ENCODE data around the gene CLDN3.

DNA sequence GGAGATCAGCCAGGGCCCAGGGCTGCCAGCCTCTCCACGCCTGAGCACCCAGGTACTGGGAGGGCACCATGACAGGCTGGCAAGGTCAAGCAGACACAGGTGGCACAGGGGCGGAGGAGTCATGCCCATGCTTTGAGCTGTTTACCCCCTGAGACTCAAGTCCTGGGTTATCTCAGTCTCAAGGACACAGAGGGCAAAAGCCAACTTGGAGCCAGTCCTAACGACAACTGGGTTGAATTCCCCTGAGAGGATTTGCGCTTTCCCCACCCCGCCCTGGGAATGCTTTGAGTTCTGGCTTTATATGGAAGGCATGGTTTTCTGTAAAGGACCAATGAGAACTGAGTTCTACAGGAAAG lies 8.2 kb downstream of the TRIM50 start:
- RRBS = no CpG with 5 or more reads among the region's 5 CpGs

GRCh38 chr7:73520292-73520719 lies 1.8 kb downstream of the BAZ1B start:
- RRBS = no CpG with 5 or more reads among the region's 3 CpGs

GRCh38 chr7:73573925-73574676 lies 4.3 kb downstream of the TBL2 start:
- RRBS = no CpG with 5 or more reads among the region's 18 CpGs

DNA sequence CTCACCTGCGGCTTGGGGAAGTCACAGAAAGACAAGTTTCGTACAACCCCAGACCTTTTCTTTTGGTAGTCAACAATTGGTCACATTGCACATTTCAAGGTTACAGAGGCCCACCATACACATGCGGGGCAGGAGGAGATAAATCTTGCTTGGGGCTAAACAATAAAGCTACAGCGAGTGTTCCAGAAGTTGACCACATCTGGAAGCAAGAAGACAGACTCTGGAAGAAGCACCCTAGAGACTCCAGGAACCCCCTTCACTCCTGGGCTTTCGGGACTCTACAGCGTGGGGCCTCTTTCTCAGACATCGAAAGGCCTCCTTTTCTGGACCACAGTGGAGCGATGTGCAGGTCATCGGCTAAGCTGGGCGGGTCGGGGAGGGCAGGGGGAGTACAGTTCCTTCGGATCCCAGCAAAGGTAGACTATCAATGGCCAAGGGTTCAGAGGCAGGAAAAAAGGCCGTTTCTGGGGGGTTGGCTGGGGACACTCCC lies 973 bp downstream of the DNAJC30 start:
- RRBS = no CpG with 5 or more reads among the region's 13 CpGs

DNA sequence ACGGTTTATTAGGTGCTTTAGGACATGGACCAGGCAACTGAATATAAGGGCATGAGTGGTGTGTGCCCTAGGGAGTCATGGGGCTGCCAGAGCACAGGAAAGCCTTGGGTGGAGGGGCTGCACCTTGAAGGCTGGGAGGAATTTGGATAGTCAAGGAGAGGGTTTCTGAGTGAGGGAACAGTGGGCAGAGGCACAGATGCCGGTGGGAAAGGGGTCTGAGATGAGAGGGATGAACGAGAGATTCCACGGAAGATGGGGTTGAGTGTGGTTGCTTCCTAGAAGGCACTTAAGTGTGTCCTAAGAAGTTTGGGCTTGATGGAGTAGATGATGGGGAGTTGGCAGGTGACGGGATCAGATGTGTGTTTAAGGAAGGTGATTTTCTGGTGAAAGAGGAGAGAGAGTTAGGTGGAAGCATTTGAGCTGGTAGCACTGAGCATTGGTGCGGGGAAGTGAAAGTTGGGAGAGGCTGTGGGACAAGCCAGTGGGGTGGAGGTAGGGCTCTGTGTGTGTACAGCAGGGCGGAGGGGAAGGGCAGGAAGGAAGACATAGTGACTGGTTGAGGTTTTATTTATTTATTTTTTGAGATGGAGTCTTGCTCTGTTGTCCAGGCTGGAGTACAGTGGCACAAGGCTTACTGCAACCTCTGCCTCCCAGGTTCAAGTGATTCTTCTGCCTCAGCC lies 6.2 kb downstream of the BUD23 start:
- RRBS = no CpG with 5 or more reads among the region's 7 CpGs

GRCh38 chr7:73770075-73771075 lies at the start of gene CLDN3:
Gene CLDN3, minus strand, starts transcription at chr7:73770270.
- RRBS = 1% methylated on average over 13 of the region's 78 CpGs

DNA sequence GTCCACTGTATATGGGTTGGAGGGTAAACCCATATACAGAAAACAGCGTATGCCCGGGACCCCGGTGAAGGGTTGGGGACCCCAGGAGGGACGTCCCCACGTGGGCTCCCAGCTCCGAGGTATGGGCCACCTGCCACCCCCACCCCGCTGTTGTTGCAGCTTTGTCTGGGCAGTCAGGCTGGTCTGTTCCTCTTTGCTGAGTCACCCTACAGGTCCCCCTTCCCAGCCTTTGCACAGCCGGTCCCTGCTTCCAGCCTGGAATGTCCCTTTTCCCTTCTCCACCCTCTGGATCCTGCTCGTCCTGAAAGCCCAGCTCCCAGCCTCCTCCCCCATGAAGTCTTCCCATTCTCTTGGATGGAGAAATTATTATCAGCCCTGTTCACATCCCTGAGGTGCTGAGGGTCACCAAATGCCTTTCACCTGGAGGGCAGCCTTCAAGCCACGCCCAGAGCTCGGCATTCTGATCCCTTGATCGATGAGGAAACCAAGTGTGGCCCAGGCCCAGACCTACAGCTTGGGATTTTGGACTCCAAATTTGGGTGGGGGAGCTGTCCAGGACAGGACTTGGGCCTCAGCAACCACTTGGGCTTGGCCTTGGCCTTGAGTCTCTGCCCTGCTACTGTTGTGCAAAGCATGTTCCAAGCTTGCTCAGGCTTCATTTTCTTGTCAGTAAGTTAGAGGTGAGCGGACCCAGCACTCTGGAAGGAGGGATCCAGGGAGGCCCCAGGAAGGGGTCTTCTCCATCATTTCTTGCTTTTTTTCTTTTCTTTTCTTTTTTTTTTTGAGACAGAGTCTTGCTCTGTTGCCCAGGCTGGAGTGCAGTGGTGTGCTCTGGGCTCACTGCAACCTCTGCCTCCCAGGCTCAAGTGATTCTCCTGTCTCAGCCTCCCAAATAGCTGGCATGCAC lies 2.7 kb downstream of the CLDN4 start:
- RRBS = no CpG with 5 or more reads among the region's 13 CpGs

DNA sequence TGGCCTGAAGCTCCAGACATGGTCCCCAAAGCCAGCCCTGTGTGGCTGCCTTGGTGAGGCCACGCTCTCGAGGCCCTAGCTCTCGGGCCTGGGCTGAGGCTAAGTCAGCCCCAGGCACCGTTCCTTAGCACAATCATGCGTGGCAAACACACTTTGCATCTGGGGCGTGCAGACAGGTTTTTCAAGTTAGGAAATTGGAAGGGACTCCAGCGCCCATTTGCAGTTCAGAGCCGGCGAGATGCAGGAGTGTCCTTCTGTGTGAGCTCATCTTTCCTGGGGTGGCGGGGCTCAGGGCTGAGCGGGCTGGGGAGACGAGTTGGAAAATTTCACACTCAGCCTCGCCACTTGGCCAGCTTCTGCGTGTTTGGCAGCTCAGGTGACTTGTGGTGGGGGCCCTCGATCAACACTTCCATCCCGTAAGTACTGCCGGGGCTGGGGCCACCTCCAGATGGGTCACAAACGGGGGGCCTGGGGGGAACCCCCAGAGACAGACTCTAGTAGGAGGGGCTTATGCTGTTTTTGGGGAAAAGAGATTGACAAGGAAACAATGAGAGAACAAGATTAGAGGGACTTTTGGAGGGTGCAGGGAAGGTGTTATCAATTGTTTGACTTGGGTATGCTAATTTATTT lies 55.7 kb downstream of the TMEM270 start:
- RRBS = no CpG with 5 or more reads among the region's 18 CpGs

- RRBS = no CpG with 5 or more reads among the region's 12 CpGs
Measured at GRCh38 chr7:74003421-74003959, 24.5 kb upstream of the ELN start.

GRCh38 chr7:74009519-74010245 lies 18.3 kb upstream of the ELN start:
- RRBS = no CpG with 5 or more reads among the region's 20 CpGs

- RRBS = no CpG with 5 or more reads among the region's 13 CpGs
Measured at GRCh38 chr7:74029407-74029812, 1.4 kb downstream of the ELN start.

DNA sequence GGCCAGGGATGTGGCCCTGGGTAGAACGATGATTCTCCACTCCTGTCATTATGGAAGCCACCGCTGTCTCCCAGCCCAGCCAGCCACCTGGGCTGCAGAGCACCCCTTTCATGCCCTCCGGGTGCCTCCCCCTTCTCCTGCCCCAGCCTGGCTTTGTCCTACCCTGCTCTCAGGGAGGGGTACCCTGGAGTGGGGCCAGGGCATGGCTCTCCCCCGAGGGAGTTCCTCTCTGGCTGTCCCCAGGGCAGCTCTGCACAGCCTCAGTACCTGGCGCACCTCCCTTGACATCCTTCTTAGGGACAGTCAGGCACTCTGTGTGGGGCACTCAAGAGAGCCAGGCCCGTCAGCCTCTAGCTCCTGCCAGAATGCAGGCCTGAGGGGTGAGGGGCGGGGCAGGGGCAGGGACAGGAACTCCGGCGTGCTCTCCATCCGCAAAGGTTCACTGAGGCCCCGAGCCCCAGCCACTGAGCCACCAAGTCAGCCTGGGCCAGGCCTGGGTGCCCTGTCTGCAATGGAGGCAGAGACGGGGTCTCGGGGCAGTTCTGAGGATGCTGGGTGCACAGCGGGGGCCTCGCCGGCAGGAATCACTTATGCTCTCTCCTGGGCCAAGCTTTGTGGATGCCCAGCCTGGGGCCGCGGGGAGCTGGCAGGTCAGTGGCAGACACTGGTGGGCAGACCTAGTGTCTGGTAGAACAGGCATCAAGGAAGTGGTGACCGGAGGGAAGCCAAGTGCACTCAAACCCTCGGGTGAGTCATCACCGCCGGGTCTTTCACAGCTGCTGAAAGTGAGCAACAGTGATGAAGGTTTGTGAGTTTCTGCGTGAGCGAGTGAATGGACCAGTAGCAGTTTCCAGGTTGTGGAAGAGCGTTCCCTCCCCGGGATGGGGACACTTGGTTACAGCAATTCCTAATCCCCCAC lies 10.2 kb downstream of the LIMK1 start:
- RRBS = 6% methylated on average over 6 of the region's 26 CpGs

DNA sequence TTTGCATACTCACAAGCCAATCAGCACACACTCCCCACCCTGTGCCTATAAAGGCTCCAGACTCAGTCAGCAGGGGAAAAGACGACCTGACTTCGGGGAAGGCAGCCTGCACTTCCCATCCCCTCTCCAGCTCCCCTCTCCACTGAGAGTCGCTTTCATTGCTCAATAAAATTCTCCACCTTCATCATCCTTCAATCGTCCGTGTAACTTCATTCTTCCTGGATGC lies 34.9 kb upstream of the EIF4H start:
- RRBS = no CpG with 5 or more reads among the region's 5 CpGs

DNA sequence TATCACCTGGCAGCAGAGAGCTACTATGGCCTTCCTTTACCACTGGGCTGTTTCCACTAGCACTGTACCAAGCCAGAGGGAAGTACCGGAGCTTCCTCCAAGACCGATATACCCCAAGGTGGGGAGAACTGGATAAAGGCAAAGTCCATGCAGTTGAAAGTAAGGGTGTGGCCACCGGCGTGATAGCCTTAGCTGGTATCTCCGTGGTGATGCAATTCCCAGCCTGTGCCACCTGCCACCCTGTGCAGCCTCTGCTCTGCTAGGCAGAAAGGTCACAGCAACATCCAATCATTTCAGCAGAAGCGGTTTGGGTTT lies 4.3 kb upstream of the CLIP2 start:
- RRBS = 43% methylated on average over 3 of the region's 6 CpGs

DNA sequence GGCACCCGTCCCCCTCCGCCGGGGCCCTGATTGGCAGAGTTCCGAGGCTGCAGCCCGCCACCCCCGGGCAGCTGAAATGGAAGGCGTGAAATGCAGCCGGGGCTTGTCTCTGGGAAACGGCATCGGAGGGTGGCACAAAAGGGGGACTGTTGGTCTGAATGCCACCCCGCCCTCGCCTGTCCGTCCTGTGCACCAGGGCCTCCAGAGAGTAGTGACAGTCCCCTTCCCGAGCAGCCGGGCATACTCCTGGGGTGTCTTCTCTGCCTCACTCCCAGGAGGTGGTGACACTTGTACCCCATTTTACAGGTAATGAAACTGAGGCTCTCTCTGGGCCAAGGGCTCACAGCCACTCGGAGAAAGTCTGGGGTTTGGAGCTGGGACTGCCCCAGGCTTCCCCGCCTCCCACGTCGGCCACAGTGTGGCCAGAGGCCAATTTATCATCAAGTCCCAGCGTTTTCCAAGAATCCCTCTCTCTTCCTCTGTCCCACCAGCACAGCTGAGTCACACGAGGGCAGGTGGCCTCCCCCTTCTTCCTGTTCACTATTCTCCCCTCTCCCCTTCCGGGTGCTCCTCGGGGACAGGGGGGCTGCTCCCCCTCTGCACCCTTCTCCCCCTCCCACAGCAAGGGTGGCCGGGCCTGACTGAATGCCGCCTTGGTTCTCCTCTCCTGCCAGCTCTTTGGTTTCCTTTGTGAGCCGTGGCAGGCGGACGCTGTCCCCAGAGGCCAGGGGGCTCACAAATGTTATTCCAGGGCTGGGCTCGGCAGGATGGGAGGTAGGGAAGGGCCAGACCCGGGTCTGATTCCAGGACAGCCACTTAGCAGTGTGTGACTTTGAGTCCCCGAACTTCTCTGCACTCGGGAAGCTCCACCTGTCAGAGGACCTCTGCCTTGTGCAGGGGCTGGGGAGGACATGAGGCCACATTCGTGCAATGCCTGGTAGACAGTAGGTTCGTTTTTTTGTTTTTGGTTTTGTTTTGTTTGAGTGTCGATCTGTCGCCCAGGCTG lies 17.6 kb downstream of the CLIP2 start:
- RRBS = 13% methylated on average over 9 of the region's 36 CpGs

- RRBS = no CpG with 5 or more reads among the region's 5 CpGs
Measured at GRCh38 chr7:74394672-74395210, 59.0 kb upstream of the GTF2IRD1 start.

DNA sequence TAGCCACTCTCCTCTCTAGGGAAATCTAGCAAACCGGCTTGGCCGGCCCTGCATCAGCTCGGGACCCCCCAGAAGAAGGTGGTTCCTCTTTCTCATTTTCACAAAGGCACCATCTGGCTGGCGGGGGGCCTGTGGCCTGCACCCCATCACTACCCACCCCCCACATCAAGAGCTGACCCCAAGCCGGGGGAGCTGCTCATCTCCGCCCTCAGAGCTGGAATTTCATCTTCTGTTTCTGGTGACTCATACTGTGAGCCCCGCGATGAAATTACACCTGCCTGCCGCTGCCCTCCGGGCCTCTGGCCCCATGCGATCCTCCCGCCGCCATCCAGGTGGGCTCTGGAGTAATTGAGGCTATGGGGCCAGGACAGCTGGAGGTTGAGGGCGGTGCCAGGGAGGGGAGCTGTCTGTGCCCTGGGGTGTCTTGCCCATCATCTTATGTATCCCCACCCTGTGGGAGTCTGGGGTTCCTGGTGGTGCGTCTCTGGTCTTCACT lies 8.9 kb downstream of the GTF2IRD1 start:
- RRBS = 61% methylated on average over 6 of the region's 15 CpGs

DNA sequence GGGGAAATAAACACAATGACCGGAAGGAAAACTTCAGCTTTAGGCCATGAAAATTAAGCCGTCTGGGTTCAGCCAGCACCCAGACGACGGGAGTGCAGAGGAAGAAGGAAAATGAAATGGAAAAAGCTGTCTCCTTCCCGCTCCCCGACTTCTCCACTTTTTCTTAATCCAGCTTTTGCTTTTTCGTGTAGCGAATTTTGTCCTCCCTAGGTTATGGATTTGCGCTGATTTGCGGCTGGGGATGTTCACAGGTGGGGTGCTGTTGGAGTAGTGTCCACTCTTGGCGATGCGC lies 1.2 kb downstream of the GTF2I start:
- RRBS = 5% methylated on average over 1 of the region's 12 CpGs

- RRBS = no CpG with 5 or more reads among the region's 5 CpGs
Measured at GRCh38 chr7:74672414-74672884, 14.9 kb downstream of the GTF2I start.